Metastatic Breast Carcinoma in the Ovary (tissue), 3 donors: ENCODE measurements around a stretch of chr21.

DNA sequence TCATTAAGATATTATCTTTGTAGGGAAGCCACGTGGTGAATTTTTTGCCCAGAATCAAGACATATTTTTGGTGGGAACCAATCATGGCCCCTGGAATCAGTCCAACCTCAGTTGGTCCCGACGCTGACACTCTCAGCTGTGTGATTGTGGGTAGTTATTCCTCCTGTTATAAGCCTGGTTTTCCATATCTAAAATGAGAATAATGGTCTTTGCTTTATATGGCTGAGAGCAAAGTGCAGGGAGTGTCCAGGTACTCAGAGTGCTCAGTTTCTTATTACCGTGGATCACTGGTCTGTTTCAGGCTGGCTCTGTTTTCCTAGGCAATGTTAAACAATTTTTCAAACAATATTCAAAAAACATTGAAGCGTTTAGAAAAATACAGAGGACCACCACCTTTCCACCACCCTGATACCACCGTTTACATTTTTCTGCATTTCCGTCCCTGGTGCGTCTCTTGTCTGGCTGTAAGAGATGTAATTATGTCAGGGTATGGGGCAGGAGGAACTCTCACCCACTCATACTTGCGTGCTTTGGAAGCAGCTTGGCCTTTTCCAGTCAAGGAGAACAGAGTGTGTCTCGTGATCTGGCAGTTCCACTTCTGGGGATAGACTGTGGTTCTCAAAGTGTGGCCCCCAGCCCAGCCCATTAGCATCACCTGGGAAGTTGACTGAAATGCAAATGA, 6.6 kb downstream of the MX1 start:
- PRO-cap, 3 experiments, result no peak in any of the 3 experiments

DNA sequence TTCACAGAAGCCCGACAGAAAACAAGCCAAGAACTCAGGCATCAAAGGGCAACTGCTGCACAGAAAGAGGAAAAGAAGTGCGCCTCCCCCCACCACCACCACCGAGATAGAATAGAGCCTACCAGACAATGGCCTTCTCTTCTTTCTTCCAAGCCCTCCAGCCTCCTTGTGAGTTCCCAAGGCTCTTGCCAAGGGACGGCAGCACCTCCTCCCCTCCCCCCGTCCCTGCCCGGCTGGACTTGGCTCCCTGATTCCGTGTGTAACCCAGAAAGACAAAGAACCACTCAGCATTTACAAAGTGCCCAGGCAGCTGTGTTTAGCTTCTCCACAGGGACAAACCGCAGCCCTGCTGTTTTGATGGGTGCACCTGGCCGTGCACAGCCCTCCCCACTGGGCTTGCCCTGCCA, 30.2 kb downstream of the TMPRSS2 start:
- PRO-cap, 3 experiments, result no peak in any of the 3 experiments

DNA sequence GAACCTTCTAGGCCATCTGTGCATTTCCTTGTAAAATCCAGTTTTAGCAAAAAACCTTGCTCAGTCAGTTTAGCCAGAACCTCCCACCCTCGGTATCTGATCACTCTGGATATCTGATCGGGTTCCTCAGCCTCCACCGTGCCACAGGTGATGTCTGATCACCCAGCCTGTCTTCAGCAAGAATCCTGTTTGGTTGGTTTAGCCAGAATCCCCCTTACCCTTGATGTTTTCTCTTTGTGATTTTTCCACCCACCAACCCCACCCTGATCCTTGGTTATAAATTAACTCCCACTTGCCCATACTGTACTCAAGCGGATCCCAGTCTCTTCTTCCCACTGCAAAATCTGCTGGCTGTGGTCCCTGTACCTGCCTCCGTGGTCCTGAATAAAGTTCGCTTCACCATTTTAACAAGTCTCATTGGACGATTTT, 8.6 kb downstream of the TMPRSS2 start:
- PRO-cap, 3 experiments, result no peak in any of the 3 experiments

- PRO-cap, 3 experiments, result no peak in any of the 3 experiments
Observed at GRCh38 chr21:41519845-41520277, 11.9 kb upstream of the TMPRSS2 start.

GRCh38 chr21:41565370-41565639, 57.3 kb upstream of the TMPRSS2 start:
- PRO-cap, 3 experiments, result no peak in any of the 3 experiments

- PRO-cap, 3 experiments, result no peak in any of the 3 experiments
Observed at GRCh38 chr21:41574297-41574763, 66.4 kb upstream of the TMPRSS2 start.

GRCh38 chr21:41578765-41579093, 70.8 kb upstream of the TMPRSS2 start:
- PRO-cap, 3 experiments, result no peak in any of the 3 experiments

- PRO-cap, 3 experiments, result no peak in any of the 3 experiments
Observed at GRCh38 chr21:41581639-41582137, 73.7 kb upstream of the TMPRSS2 start.

DNA sequence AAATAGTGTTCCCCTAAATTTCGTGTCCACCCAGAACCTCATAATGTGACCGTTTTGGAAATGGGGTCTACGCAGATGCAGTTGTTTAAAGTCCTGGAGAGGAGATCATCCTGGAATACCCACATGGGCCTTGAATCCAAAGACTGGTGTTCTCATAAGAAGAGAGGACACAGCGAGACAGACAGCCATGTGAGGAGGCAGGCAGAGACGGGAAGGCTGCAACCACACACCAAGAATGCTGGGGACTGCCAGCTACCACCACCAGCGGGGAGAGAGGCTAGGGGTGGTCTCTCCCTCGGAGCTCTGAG, 99.1 kb upstream of the TMPRSS2 start:
- PRO-cap, 3 experiments, result peak in 1 of 3 experiments; most common plus-strand start position 205 of the sequence (in 1)

- PRO-cap, 3 experiments, result no peak in any of the 3 experiments
Observed at GRCh38 chr21:41648104-41649150, 118.4 kb downstream of the RIPK4 start.

GRCh38 chr21:41706083-41706549, 60.7 kb downstream of the RIPK4 start:
- PRO-cap, 3 experiments, result no peak in any of the 3 experiments

GRCh38 chr21:41712123-41712683, 54.6 kb downstream of the RIPK4 start:
- PRO-cap, 3 experiments, result no peak in any of the 3 experiments

- PRO-cap, 3 experiments, result peak in 3 of 3 experiments; most common plus-strand start chr21:41926763 (in 2); most common minus-strand start chr21:41926723 (in 2)
Observed at GRCh38 chr21:41925902-41926841, 27.6 kb downstream of the C2CD2 start.

DNA sequence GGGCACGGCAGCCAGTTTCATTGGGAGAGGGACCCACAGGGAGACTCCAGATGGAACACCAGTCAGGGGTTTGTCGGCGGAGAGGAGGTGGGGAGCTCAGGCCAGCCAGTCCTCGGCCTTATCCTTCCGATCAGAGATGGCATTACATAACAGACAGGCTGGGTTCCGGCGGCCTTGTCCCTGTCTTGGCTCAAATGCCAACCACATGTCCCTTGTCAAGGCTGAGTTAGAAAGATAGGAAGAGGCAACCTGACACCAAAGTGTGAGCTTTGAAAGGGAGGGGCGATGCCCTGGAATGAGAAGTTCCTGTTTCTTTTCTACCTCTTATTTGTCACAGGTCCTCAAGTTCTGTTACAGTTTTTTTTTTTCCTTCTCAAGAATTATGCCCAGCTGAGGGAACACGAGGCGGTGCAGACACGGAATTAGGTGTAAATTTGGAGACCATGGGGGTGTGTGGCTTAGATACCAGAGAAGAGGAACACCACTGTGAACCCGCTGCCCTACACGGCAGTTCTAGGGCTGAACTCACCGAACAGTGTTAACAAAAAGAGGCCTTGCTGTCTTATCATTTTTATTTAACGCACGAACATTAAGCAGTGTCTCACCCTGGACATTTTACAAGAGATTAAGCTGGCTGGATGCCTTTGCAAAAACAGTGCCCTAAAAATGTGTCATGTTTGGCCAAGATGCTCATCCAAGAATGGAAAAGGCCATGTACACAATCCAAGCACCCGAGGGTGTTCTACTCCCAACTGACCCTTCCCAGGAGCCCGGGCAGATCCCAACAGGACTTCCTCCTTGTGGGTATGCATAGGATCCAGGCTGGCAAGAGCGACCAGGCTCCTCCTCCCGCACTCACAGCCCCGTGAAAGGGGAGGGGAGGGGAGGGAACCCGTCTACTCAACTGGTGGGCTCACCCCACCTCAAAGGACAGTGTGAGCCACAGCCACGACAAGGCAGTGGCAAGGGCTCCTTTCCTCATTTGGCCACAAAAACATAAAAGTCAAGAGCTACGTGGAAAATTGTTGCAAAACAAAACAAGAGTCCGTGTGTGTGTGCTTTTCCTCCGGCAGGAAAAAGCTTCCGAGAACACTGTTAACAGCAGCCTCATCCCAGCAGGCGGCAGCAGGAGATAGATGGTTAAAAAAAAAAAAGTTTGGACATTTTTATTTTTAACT, 20.5 kb downstream of the C2CD2 start:
- PRO-cap, 3 experiments, result no peak in any of the 3 experiments

DNA sequence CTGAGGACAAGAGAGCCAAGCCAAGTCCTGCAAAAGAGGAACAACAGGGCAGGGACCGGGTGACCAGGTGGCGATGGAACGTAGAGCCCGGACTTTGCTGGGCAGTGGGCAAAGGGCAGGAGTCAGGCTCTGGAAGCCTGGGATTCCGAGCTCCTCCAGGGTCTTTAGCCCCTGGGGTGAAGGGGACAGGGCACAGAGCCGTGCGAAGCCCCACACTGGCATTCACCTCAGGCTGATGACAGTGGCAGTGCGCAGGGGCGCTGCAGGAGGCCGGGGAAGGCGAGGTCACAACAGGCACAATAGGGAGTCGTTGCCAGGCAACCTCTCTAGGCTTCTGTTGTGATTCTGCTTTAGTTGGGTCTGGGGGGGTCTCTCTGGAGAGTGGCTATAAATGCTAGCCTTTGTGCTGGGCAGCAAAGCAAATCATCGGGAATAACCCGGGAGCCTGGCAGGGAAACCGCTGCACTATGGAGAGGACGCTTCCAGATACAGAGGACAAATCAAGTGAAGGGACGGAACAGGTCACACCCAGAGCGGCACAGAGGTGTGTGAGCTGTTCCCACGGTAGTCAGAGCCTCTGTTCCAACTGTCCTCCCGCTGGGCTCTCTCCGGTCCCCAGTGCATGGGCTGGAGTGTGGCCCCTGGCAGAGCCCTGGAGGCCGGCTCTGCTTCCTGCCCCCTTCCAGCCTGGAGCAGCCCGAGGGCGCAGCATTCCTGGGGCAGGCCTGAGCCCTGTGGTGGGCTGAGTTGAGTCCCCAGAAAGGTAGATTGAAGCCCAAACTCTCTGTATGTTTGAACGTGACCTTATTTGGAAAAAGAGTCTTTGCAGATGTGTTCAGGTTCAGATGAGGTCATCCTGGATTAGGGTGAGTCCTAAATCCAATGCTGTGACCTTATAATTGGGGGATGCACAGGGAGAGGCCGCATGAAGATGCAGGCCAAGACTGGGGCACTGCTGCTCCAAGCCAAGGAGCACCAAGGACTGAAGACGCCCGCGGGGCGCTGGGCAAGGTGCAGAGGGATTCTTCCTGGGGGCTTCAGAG, 11.8 kb upstream of the ZBTB21 start:
- PRO-cap, 3 experiments, result no peak in any of the 3 experiments

DNA sequence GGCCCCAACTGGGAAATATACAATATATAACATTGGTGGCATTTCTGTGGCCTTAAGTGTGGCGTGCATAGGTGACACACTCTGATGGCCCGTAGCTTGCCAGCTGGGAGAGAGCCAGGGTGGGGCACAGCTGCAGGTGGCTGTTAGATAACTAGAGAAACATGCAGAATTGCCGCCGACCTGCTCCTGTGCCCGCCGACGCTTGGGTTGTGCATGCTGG, 30.2 kb downstream of the UMODL1 start:
- PRO-cap, 3 experiments, result no peak in any of the 3 experiments

DNA sequence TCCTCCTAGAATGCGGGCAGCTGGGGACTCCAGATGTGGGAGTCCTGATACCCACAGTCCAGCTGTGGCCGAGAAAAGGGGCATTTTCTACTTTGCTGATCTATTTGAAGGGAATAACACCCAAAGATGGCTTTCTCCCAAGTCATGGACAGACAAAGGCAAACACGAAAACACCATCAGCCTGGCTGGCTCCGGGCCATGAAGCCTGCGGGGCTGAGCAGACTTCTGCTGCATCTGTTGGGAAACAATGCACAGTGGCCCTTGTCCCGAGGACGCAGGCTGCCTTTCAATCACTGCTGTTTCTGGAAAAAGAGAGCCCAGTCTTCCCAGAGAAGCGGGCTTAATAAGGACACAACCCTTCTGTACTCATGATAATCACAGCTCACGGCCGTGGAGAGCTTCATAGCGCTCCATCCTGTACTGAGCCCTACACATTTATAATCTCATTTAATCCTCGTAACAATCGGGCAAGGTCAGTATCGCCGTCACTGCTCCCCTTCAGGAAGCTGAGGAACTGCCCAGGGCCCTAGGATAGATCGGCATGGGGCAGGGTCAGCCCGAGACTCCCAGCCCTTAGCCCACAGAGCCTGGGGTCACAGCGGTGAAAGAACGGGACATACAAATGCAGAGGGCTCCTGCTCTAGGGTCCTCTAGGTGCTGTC, 61.9 kb upstream of the ABCG1 start:
- PRO-cap, 3 experiments, result peak in 1 of 3 experiments; most common plus-strand start position 369 of the sequence (in 1); most common minus-strand start position 115 of the sequence (in 1)

DNA sequence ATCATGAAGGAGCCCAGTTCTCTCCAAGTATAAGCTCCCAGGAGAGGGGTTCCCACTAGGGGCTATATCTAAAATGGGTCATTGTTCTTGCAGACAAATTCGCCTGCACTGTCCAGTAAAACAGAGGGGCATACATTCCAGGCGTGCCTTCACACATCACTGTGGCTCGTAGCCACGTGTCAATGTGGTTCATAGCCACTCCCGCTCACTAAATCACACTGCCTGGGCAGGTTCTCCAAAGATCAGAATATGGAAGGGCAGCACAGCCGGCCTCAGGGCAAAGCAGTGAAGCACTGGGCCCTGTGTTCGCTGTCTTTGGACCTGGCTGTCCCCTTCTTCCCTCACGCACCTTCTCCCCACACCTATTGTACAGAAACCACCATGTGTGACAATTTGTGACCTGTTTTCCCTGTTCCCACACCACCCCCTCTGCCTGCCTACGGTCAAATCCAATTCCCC, 26.9 kb upstream of the ABCG1 start:
- PRO-cap, 3 experiments, result no peak in any of the 3 experiments

- PRO-cap, 3 experiments, result no peak in any of the 3 experiments
Observed at GRCh38 chr21:42209746-42210575, 9.0 kb upstream of the ABCG1 start.

- PRO-cap, 3 experiments, result no peak in any of the 3 experiments
Observed at GRCh38 chr21:42225580-42226230, 6.8 kb downstream of the ABCG1 start.